ENCODE data around the genes CCL22, CX3CL1 and SLC38A7.

DNA sequence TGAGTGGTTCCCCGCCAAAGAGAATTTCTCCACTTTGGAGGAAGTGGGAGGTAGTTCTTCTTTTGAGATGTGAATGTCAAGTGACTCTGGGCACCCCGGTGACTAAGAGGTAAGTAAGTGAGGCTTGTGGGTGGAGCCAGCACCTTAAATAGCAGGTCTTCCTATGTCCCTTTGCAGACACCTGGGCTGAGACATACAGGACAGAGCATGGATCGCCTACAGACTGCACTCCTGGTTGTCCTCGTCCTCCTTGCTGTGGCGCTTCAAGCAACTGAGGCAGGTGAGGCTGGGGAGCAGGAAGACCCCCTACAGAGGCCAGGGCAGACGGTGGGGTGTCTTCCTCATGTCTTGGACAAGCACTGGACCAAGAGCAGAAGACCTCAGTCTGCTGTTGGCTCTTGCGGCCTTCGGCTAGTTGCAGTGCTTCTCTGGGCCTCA is at the start of gene CCL22:
Gene CCL22 (plus strand): TSS at position 174 of the 438 bp plus-strand sequence.
- RRBS: no CpG with 5 or more reads among the region's 8 CpGs

DNA sequence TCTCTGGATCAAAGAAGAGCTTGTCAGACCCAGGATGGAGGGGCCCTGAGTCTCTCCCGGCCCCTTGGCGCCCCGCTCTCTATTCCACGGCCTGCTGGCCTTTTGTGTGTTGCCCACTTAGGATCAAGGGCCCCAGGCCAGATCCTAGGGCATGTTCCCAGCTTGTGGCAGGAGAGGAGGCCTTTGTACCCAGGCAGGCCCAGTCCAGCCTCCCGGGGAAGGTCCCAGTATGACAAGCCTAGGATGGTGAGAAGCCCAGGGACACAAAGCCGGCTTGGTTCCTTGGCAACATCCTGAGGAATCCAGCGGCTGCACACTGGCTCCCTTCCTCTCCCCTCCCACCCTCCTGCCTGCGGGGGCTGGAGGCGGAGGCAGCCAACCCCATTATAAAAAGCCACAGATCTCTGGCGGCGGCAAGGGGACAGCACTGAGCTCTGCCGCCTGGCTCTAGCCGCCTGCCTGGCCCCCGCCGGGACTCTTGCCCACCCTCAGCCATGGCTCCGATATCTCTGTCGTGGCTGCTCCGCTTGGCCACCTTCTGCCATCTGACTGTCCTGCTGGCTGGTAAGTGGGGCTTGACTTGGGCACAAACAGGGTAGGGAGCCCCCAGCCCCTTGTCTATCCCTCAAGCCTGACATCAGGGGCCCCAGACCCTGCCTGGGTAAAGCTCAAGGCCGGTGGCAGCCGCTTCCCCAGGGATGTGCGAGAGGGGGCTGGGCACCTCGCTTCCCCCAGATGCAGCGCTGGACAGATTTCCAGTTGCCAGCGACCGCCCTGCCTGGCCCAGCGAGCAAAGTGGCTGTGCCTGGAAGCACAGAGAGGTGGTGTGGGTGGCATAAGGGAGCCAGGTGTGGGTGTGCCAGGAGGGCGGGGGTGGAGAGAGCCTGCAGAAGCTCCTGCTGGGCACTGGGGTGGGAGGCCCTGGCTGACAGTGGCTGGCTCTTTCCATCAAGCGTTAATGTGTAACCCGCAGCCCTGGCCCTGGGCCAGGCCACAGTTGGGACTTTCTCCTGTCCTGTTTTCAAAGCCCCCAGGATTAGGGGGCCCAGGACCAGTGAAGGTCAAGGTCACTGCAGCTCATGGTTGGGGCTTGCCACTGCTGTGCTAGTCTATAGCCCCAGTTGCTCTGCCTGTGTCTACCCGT is at the start of gene CX3CL1:
Gene CX3CL1 (plus strand): TSS at position 416 of the 1,144 bp plus-strand sequence.
- RRBS: no CpG with 5 or more reads among the region's 30 CpGs

DNA sequence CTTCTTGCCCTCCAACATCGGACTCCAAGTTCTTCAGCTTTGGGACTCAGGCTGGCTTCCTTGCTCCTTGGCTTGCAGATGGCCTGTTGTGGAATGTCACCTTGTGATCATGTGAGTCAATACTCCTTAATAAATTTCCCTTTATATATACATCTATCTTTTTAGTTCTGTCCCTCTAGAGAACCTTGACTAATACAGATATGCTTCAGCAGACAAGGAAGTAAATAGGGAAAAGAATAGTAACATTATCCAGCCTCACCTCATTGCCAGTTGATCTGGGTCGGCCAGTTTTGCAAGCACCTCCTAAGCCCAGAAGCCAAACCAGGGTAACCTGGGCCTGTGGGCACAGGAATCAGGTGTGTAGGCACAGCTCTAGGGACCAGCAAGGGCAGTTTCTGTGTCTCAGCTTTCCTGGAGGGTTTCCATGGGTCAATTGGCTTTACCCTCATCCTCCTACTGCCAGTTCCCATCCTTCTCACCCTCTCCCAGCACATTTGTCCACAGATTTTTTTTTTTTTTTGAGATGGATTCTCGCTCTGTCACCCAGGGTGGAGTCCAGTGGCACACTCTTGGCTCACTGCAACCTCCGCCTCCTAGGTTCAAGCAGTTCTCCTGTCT is 11.8 kb upstream of the CCL17 start:
- RRBS: no CpG with 5 or more reads among the region's 4 CpGs

DNA sequence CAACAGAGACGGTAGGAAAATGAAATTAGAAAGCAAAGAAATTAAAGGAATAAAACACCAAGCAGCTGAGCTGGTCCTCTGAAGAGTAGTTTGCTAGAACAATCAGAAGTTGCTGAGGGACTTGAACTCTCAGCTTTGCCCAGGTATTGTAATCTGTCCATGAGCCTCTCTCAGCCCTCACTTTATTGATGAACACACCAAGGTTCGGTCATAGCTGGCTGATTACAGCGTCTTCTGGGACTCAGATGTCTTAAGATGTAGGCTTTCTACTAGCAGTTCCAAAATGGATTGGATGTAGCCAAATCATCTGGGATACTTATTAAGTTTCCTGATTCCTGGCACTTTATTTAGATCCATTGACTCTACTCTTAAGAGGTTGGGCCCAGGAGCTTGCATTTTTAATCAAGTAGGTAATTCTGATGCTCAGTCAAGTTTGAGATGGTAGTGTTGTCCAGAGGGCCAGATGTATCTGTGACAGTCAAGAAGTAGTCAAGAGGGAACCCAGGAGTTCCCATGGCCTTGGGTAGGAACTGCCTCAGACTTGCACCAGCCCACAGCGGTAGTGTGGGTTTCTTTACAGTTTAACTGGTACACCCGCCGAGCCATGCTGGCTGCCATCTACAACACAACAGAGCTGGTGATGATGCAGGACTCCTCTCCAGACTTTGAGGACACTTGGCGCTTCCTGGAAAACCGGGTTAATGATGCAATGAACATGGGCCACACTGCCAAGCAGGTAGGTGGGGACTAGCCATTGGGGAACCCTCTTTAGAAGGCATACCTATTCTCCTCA is 3.3 kb upstream of the POLR2C start:
- RRBS: no CpG with 5 or more reads among the region's 8 CpGs

DNA sequence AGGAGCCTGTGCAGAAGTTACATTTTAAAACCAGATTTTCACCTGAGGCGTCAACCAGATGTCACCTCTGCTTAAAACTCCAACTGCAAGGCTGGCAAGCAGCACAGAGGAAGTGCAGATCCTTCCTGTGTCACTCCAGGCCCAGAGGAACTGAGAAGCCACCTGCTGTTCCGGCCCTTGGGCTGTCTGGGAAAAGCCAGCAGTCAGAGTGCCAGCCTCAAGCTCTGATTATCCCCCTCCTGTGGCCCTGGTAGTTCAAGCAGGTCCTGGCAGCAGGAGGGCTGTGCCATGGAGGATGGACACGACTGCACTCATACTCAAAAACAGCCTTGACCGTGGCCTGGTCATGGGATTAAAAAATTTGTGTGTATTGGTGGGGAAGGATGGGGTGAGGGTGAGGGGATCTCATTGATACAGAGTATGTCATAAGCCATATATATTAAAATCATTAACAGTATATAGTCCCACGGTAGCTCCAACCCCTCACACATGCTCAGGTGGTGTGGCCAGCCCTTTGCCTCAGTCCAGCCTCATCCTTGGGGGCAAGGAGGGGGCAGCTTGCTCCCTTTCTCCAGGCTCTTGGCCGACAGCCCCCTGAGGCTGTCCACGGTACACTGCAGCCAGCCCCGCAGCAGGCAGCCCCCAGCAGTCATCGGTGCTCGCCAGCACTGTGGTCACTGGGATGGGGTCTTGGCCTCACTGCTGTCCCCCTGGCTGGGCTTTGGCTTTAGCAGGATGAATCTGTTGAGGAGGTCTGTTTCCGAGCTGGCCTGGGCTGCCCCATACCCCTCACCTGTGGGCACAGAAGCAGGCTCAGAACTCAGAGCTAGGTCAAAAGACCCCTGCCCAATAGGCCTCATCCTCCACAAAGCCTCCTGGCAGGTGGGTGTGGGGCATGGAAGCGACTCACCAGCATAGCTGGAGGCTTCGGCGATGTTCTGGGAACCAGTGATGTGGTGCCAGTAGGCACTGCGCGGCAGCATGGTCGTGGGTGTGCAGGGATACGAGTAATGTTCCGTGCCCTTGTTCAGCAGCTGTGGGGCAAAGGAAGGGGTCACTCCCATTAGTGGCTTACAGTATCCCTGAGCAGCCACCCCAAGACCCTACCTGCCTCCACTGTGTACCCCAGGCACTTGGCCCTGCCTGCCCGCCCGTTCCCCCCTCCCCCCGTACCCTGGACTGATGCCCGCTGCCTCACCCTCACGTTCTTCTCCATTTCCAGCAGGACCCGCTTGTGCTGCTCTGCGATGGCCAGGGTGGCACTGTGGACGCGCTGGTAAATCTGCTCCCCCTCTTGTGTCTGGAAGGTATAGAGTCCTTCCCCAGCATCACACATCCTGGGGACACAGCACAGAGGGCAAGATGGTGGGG is 10.7 kb downstream of the POLR2C start:
- RRBS: no CpG with 5 or more reads among the region's 28 CpGs

DNA sequence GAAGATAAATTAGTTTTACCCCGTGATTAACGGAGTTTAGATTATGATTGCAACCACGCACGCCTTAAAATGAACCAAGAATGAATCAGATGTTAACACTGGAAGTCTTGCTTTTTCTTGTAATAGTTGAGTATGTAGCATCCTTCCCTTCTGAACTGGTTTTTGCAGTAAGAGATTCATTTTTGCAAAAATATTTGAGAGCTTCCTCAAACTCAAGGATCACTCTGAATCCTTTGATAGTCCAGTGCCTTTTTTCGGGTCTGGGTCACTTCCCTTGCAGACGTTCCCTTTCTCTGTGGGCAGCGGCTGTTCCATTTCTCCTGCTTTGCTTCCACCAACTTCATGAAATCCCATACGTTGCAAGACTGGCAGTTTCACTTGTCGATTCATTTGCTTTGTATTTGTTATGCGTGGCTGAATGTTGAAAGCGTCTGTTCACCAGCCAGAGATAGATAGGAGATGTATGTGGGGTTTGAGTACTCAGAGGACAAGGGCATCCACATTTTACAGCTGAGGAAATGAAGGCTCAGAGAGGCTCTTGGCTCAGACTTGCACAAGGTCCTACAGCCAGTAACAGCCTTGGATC is 1.1 kb upstream of the CCDC102A start:
- RRBS: no CpG with 5 or more reads among the region's 11 CpGs

GRCh38 chr16:57619281-57620202 is 8.9 kb upstream of the ADGRG1 start:
- RRBS: no CpG with 5 or more reads among the region's 17 CpGs

GRCh38 chr16:57646654-57647092 is 18.2 kb downstream of the ADGRG1 start:
- RRBS: no CpG with 5 or more reads among the region's 12 CpGs

DNA sequence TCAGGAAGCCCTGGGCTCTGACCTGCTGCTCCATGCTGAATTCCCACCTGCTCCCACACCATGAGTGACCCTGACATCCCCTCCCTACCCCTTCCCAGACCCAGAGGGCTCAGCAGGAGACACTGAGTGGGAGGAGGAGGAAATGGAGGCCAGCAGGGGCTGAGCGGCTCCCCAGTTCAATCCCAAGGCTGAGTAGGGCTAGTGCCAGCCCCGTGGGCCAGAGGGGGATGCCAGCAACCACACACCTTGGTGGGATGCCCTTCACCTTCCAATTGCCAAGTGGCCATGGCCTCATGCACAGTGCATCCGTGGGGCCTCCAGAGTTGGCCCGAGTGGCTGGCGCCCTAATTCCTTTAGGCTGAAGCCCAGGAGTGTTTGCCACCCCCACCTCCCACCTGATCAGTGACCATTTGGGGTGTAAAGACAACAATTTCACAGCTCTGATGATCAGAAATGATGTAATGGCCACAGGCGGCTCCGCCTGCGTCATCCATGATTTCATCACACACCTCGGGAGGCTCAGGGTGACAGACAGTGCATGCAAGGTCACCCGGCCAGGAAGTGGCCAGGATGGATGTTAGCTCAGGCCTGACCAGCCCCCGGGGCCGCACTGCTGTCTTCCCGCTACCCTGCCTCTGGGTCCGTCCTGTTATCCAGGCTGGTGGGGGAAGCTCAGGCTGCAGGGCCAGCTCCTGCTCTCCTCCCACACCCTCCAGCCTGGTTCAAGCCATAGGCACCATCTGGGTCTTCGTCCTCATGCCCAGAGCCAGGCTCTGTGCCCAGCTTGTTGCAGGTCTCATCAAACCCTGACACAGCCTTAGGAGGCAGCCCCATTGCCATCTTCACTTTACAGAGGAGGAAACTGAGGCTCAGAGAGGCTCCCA is 799 bp upstream of the ADGRG3 start:
- RRBS: no CpG with 5 or more reads among the region's 15 CpGs

DNA sequence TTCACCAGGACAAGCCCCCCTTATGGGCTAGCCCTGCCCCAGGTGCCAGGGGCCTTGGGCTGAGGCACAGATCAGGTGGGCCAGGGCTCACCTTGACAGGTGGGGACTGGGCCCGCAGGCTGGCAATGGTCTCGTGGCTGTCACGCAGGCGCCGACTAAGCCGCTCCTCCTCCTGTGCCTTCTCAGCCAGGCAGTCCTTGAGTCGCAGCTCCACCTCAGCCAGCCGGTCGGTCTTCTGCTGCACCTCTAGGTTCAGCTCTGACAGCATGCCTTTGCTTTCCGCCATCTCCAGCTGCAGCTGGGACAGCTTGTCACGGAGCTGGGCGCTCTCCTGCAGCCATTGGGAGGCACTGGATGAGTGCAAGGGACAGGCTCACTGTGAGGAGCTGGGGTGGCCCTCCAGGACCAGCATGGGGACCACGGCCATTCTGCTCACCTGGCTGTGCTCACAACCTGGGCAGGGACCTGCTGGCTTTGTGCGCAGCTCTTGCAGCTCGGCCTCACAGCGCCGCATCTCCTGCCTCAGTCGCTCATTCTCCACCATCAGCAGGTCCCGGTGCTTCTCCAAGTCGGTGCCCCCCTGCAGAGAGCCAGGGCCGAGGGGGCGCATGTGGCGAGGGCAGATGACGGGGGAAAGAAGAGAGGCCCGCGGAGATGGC is 31.1 kb downstream of the KIFC3 start:
- RRBS: no CpG with 5 or more reads among the region's 26 CpGs

GRCh38 chr16:57799307-57800148 is 2.8 kb downstream of the KIFC3 start:
- RRBS: no CpG with 5 or more reads among the region's 8 CpGs

DNA sequence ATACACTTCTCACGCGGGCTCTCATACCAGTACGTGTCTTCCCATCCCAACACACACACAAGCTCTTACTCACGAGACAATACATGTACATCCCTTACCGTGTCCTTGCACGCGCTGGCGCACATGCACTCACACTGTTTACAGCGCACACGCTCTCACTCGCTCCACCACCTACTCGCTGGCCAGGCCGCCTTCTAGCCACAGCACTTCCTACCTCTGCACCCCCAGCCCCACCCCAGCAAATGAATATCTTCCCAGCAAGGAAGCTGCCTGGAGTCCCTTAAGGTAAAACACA is 544 bp upstream of the KIFC3 start:
- RRBS: no CpG with 5 or more reads among the region's 13 CpGs

GRCh38 chr16:57810192-57810721 is 8.0 kb upstream of the KIFC3 start:
- RRBS: no CpG with 5 or more reads among the region's 11 CpGs

DNA sequence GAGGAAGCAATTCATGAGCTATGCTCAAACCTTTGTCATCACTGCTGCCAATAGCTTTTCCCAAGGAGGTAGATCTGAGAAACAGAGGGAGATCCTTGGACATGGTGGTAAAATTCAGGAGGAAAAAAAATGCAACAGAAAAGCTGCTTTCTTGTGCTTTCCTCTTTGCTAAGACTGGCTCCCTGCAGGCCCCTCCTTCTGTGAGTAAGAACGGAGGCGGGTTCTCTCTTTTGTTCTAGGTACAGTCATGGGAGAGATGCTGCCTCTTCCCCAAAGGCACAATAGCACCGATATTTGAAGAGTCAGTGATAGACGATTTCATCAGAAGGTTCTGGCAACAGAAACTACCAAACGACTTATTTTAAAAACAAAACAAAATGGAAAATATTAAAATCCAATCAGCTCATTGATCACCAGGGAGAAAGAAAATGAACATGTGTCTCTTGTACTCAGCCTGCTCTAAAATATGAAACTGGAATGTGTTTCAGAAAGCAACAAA is 32.6 kb upstream of the KIFC3 start:
- RRBS: no CpG with 5 or more reads among the region's 5 CpGs

- RRBS: 82% methylated on average over 5 of the region's 29 CpGs
Observed at GRCh38 chr16:57997874-57998730, 2.4 kb downstream of the ZNF319 start.

DNA sequence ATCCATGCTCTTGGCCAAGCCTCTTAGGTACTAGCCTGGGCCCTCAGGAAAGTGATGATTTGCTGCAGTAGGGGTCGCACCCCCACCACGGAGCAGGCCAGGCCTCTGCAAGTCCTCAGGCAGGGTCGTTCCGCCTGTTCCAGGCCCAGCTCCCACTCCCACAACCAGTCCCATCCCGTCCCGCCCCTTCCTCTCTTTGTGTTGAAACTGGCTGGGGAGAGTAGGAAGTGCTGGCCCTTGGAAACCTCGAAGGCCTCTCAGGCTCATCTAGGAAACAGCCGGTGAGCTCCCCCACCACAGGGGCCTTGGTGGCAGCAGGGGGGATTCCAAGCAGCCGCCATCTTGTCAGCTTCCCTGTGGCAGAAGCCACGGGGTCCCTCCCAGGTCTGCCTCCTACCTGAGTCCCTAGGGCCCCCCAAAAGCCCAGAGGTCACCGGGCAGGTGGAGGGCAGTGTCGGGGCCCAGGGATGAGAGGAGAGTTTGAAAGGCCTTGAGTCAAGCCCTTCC is 22.0 kb downstream of the MMP15 start:
- RRBS: no CpG with 5 or more reads among the region's 12 CpGs

GRCh38 chr16:58418386-58418978 is 26.2 kb downstream of the GINS3 start:
- RRBS: no CpG with 5 or more reads among the region's 4 CpGs

GRCh38 chr16:58433860-58434511 is 41.7 kb downstream of the GINS3 start:
- RRBS: no CpG with 5 or more reads among the region's 9 CpGs

DNA sequence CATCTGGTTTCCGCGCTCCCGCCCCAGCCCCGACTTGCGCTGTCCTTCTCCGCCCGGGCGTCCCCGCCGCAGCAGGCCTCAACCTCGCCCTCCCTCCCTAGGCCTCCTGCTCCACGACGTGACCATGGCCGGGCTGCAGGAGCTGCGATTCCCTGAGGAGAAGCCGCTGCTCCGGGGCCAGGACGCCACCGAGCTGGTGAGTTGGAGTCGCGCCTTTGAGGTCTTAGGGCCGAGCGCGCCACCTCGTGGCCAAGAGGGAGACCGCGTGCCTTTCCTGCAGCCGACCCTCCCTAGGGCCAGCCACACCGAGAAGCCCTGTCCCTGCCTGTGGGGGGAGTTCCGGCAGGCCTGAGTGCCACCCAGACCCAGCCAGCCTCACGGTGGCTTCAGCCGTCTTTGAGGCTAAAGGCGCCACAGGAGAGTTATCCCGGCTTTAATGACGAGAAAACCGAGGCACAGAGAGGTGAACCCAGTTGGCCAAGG is 12.2 kb upstream of the NDRG4 start:
- RRBS: 3% methylated on average over 14 of the region's 36 CpGs

DNA sequence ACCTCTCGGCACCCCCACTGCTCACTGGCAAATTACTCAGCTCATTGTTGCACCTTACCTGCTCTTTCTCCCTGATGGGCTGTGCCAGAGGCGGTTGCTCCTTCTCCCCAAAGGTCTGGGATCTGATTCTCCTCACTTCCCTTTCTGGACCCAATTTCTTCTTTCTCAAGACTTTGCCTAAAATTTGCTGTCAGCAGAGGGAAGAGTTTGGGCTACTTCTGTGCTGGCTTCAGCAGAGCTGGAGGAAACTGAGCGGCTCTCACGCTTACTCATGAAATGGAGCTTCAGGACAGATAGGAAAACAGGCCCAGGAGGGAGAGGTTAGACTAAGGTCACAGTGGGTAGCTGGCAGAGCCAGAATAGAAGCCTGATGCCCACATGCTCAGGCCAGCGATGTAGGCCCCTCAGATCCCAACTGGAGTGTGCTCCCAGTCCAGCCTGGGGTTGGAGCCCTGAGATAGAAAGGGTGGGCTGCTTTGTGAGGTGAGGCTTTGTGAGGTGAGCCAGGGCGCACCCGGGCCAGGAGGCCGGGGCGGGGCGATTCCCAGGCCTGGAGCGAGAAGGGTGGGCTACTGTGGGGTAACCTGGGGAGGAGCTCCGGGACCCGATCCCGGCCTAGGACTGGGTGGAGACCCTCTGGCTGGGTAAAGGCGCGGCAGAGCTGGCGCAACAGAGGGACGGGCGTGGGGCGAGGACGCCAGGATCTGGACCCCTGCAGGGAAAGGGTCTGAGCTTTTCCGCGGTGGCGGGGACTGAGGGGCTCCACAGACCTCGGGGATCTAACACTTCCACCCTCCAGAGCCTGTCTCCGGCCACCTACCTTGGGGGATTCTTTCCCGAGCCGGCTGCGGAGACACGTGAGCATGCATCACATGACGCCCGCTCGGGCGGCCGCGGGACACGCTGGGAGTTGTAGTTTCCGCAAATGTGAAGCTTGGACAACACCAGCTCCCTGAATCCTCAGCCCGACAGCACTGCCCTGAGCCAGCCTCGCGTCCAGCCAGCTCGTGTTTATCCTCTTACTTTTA is at the start of gene SLC38A7:
Gene SLC38A7 (minus strand): TSS at position 874 of the 1,028 bp plus-strand sequence.
- RRBS: 3% methylated on average over 5 of the region's 42 CpGs

All from foreskin fibroblast (primary cell).